ENCODE measurements around a stretch of chr5.

DNA sequence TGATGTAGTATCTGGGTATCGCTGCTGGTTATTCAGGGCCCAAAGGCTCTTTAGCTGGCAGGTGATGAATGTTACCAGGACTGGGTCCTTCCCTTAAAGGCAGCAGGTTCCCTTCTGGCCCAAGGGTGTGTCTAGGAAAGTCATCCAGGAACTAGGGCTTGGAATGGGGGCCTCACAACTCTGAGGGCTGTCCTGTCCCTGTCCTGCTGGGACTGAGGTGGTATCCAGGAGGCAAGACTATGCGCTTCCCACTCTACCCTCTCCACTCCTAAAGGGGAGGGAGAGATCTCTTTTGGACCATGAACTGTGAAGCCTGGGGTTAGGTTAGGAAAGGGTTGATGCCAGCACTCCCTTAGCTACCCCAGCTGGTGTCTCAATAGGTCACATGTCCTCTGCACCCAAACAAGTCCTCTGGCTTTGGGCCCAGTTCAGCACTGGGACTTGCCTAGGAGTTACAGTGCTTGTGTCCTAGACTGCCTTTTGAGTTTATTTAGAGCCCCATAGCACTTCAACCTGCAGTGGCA is 22.4 kb upstream of the RANBP3L start:
- PRO-cap, 2 experiments, result no peak in any of the 2 experiments
- RAMPAGE, long total RNA, 5 experiments, result no peak in any of the 5 experiments

DNA sequence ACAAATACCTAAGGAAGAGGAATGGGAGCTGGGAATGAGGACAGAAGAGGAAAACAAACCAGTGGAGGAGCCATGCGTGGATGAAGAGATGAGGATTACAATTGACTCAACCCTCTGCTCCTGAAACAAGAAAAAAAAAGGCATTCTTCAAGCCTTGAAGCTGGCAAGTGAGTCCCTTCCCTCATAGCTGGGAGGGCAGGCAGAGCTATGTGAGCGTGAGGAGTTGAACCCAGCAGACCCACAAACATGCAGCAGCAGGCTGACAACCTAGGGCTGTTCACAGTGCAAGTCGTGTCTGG is 125.1 kb upstream of the SLC1A3 start:
- PRO-cap, 2 experiments, result peak in 1 of 2 experiments; most common plus-strand start position 210 of the sequence (in 1)
- RAMPAGE, long total RNA, 5 experiments, result no peak in any of the 5 experiments

DNA sequence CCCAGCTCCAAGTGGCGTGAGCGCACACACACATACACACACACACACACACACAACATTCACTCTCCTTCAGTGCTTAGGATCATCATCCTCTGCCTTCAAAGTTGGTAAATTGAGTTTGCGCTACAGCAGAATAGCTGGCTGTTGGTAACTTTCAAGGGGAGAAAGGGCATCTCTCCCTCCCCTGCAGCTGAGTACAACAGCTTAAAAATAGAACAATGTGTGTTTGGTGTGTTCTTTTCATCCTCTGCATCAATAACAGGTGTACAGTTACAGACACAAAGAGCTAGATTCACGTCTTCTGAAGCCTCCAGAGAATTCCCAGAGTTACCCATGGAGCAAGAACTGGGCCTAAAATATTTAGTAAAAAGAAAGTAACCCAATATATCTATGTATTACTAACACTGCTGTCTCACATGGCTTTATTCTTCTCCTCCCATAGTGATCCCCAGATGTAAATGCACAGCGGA is 45.9 kb downstream of the SLC1A3 start:
- PRO-cap, 2 experiments, result no peak in any of the 2 experiments
- RAMPAGE, long total RNA, 5 experiments, result no peak in any of the 5 experiments

GRCh38 chr5:36745184-36745624 is 131.4 kb upstream of the NIPBL start:
- PRO-cap, 2 experiments, result peak in 2 of 2 experiments; most common plus-strand start chr5:36745225 (in 2); most common minus-strand start chr5:36745288 (in 2)
- RAMPAGE, long total RNA, 5 experiments, result no peak in any of the 5 experiments

- PRO-cap, 2 experiments, result no peak in any of the 2 experiments
- RAMPAGE, long total RNA, 5 experiments, result no peak in any of the 5 experiments
Observed at GRCh38 chr5:36755240-36755637, 121.3 kb upstream of the NIPBL start.

- PRO-cap, 2 experiments, result no peak in any of the 2 experiments
- RAMPAGE, long total RNA, 5 experiments, result no peak in any of the 5 experiments
Observed at GRCh38 chr5:36945397-36945965, 68.9 kb downstream of the NIPBL start.

DNA sequence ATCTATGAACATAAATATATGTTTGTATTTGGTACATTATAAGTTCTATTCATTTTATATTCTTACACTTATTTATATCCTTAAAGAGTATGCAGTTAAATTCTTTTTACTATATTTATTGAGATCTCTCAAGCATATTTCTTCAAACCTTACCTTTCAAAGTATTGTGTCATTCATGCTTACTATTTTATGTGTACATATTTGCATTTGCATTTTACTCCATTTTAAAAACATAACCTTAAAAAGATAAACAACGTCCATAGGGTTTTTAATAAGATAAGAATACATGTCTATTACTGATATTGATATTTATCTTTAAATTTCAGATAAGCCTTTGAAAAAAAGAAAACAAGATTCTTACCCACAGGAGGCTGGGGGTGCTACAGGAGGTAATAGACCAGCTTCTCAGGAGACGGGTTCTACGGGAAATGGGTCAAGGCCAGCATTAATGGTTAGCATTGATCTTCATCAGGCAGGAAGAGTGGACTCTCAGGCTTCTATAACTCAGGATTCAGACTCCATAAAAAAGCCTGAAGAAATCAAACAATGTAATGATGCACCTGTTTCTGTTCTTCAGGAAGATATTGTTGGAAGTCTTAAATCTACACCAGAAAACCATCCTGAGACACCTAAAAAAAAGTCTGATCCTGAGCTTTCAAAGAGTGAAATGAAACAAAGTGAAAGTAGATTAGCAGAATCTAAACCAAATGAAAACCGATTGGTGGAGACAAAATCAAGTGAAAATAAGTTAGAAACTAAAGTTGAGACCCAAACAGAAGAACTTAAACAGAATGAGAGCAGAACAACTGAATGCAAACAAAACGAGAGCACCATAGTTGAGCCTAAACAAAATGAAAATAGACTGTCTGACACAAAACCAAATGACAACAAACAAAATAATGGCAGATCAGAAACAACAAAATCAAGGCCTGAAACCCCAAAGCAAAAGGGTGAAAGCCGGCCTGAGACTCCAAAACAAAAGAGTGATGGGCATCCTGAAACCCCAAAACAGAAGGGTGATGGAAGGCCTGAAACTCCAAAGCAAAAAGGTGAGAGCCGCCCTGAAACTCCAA is 108.1 kb downstream of the NIPBL start:
- PRO-cap, 2 experiments, result no peak in any of the 2 experiments
- RAMPAGE, long total RNA, 5 experiments, result no peak in any of the 5 experiments

GRCh38 chr5:37015958-37016336 is 139.4 kb downstream of the NIPBL start:
- PRO-cap, 2 experiments, result no peak in any of the 2 experiments
- RAMPAGE, long total RNA, 5 experiments, result no peak in any of the 5 experiments

- PRO-cap, 2 experiments, result no peak in any of the 2 experiments
- RAMPAGE, long total RNA, 5 experiments, result start-site peak on the minus strand in 1 of 5 experiments, at chr5:37182885-37183687 at its widest, 41 reads per replicate
Observed at GRCh38 chr5:37182965-37183545, 66.1 kb downstream of the CPLANE1 start.

GRCh38 chr5:37184599-37185228 is 64.5 kb downstream of the CPLANE1 start:
- PRO-cap, 2 experiments, result no peak in any of the 2 experiments
- RAMPAGE, long total RNA, 5 experiments, result no peak in any of the 5 experiments

DNA sequence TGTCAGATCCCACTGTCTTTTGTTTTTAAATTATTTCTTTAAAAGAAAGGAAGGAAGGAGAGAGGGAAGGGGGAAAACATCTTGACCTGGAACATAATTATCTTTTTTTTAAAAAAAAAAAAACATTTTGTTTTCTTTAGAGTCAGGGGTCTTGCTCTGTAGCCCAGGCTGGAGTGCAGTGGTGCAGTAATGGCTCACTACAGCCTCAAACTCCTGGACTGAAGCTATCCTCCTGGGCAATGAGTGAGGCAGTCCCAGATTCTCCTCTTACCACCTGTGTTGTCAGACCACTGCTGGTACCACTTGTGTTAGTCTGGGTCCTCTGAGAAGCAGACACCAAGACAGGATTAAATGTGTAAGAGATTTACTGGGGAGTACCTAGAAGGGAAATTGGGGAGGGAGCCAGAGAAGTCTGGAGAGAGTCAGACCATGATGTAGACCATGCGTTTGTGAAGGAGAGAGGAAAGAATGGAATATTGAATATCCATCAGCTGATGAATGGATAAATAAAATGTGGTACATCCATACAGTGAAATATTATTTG is 170.5 kb downstream of the GDNF start:
- PRO-cap, 2 experiments, result no peak in any of the 2 experiments
- RAMPAGE, long total RNA, 5 experiments, result no peak in any of the 5 experiments

- PRO-cap, 2 experiments, result no peak in any of the 2 experiments
- RAMPAGE, long total RNA, 5 experiments, result no peak in any of the 5 experiments
Observed at GRCh38 chr5:37837356-37838127, 2.3 kb downstream of the GDNF start.

DNA sequence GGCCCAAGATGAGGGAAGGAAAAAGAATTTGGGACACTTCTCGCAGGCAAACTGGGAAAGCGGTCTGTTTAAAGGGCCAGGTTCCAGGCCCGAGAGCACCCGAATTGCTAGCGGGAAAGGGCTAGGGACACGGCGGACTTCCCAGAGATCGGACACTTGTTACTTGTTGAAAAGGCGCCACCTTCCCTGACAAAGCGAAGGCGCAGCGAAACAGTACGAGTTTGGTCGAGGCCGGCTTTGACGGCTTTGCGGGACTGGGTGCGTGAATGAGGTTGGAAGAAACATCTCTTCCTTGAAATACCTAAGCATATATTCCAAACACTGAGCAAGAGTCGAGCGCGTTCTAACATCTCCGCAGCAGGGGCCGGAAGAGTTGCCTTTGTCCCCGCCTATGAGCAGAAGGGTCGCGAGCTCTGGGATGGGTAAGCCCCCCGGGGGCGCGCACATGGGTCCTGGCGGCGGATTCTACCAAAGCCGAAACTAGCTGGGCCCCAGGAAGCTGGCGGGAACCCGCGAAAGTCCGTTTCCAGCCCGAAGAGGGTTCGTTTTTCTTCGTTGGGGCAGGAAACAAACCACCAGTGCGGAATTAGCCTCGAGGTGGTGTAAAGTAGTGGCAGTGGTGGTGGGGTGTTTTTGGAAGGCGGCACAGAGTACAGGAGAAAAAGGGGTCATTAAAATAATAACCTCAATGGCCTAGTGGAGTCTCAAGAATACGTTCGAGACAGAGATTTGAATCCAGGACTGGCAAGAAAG is 1.5 kb downstream of the GDNF start:
- PRO-cap, 2 experiments, result no peak in any of the 2 experiments
- RAMPAGE, long total RNA, 5 experiments, result no peak in any of the 5 experiments

DNA sequence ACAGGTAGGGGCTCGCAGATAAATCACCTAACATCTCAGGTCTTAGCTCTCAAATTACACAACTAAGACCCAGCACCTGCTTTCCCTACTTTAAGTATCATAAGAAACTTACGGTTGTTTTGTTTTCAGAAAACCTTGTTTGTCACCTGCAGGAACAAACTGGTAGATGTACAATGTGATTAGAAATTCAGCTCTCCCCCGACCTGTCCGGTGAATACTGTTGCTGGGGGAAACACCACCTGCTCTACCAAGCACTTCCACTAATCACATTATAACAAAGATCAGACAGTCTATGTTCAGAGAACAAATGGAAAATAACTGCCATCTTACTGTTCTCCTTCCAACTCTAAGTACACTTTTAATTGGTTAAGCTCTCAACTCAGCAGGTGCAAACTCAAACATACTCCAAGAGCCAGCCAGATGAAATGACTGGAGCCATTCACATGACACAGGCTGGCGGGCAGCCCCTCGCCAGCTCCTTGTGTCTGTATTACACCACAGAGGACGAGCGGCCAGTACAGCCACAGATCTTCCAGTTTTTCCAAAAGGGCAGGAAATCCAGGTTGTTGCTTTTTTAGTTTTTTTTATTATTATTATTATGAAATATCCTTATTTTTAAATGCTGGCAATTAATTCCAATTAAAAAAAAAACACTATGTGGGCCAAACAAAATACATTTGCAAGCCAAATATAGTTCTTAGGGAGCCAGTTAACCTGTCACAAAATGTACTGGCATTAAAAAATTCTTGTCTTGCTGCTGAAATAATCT is 16.1 kb downstream of the LIFR start:
- PRO-cap, 2 experiments, result peak in 2 of 2 experiments; most common plus-strand start position 490 of the sequence (in 2); most common minus-strand start position 219 of the sequence (in 1)
- RAMPAGE, long total RNA, 5 experiments, result no peak in any of the 5 experiments

- PRO-cap, 2 experiments, result no peak in any of the 2 experiments
- RAMPAGE, long total RNA, 5 experiments, result no peak in any of the 5 experiments
Observed at GRCh38 chr5:38832441-38833105, 13.2 kb upstream of the OSMR start.

DNA sequence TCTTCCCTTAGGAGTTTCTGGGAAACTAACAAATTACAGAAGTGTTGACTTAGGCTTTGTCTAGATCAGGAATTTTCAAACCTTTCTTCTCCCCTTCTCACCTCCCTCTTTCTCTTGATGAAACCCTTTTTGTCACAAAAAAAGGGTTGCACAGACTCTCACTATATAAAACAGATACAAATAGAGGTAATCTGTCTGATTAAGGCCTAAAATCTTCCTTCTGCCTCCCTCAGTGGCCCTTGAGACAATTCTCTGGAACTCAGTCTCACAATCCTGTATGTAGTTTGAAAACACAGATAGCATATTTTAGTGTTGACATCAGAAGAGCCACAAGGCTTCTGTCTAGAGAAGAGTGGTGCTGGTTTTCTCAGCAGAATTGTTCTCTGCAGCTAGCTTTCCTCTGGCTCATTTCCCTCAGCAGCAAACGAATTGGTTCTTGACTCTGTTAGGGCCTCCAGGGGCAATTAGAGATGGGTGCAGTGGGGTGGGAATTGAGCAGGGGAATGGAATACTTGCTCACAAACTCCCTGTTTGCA is 79.7 kb downstream of the OSMR start:
- PRO-cap, 2 experiments, result no peak in any of the 2 experiments
- RAMPAGE, long total RNA, 5 experiments, result no peak in any of the 5 experiments

DNA sequence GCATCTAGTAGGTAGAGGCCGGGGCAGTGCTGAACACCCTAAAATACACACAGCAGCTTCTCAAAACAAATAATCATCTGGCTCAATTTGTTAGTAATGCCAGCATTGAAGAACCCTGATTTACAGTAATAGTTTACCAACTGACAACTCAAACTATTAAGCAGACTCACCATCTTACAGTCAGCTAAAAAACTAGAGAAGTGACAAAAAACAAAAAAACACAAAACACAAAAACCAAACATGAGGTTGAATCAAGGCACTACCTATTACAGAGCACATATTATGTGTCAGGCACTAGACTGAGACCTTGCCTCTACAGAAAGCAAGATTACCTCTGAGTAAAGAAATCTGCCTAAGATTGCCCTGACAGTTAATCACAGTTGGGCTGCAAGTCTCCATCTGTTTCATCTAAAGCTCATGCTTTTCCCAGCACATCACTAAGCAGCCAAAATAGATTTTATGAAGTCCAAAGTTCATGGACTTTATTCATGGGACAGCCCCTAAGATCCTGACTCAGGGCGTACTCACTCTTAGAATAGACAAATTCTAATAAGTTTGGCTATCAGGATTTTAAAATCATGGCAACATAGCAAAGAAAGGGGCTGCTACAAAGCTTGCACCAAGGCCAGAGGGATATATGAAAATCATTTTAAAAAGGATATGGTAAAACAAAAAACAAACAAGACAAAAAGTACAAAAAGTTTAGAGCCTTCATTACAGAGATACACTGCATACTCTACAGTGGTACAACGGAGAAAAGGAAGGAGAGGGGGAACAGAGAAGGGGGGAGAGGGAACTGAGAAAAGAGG is 58.4 kb downstream of the RICTOR start:
- PRO-cap, 2 experiments, result no peak in any of the 2 experiments
- RAMPAGE, long total RNA, 5 experiments, result no peak in any of the 5 experiments

GRCh38 chr5:39046426-39047600 is 27.4 kb downstream of the RICTOR start:
- PRO-cap, 2 experiments, result no peak in any of the 2 experiments
- RAMPAGE, long total RNA, 5 experiments, result no peak in any of the 5 experiments

DNA sequence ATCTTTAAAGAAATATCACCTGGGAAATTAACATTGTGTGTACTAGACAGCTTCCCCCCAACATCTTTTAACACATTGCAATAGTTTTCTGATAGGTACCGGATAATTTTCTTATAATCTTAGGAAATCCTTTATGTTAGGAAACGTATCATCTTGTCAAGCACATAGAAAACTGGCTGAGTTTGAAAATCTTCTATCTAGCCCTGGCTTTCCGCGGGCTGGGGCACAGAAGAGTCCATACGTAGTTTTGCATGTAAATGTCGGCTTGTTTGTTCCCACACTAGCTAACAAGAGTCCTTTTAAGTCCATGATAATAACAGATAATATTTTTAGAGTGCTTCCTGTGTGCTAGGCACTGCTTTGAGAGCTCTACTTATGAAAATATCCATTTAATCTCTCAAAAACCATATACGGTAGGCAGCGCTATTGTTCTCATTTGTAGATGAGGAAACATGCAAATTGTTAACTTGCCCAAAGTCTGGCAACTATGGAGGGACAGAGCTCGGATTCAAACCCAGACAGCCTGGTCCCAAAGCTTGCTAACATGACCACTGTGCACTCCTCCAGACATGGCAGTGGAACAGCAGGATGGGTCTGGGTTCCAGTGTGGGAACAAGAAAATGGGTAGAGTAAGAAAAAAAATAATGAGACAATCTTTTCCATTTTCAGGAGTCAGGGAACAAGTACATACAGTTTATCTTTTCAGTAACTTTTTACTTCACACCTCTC is 40.5 kb downstream of the FYB1 start:
- PRO-cap, 2 experiments, result no peak in any of the 2 experiments
- RAMPAGE, long total RNA, 5 experiments, result no peak in any of the 5 experiments

- PRO-cap, 2 experiments, result no peak in any of the 2 experiments
- RAMPAGE, long total RNA, 5 experiments, result start-site peak on the minus strand in 3 of 5 experiments, at chr5:39202932-39203098 at its widest, 13 to 214 reads per replicate
Observed at GRCh38 chr5:39202297-39203223, 16.8 kb downstream of the FYB1 start.